Tibial artery (tissue), 1 donor: ENCODE measurements around a stretch of chr3.

DNA sequence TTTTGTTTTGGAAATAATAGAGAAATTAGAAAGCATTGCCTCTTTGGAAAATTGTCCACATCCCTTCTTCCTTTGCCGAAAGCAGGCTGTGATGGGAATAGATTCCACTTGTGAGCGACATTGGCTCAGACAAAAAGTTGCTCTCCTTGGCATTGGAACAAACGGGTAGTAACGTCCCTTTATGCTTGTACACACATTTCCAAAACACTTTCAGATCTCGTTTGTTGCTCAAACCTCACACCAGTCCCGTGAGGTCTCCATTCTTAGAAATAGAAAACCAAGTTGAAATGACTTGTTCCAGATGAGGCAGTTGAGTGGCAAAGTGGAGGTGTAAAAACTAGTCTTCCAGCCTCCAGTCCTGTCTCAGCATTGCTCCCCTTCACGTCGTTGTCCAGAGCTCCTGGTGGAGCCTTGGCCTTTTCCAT lies 134.2 kb downstream of the LPP start:
- PRO-cap: no peak

- PRO-cap: no peak
Measured at GRCh38 chr3:188294642-188295652, 141.0 kb downstream of the LPP start.

DNA sequence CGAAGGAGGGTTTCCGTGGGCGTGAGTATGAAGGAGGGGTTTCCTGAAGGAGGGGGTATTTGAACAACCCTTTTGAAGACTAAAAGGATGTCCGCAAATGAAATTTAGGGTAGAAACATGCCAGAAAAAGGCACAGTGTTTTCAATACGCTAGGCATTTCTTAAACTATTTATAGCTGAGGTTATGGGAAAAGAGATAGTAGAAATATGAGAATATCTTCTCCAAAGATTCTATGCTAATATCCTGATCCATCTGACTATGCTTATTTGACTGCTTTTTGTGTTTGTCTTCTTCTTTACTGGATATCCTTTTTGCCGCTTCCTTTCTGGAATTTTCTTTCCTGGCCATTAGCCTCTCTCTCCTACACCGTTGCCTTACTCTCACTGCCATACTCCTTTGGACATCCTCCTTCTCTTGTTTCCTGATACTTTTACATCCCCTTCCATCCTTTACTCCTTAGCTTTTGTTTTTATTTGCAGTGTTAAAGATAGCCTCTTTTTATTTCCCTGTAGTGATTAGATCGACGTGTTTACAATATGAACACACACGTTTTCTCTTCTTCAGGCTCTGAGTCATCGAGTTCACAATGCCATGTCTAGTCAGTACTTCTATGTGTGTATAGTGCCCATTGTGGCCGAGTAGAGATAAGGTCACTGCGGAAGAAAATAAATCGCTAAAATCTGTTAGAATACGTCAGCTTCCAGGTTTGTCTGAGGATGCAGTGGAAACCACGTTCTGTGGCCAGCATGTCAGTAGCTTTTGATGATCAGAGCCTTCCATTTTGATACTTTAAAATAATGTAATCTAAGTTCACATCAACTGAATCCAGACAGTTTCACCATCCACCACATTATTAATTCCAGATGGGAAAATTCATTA lies 208.4 kb downstream of the LPP start:
- PRO-cap: no peak

DNA sequence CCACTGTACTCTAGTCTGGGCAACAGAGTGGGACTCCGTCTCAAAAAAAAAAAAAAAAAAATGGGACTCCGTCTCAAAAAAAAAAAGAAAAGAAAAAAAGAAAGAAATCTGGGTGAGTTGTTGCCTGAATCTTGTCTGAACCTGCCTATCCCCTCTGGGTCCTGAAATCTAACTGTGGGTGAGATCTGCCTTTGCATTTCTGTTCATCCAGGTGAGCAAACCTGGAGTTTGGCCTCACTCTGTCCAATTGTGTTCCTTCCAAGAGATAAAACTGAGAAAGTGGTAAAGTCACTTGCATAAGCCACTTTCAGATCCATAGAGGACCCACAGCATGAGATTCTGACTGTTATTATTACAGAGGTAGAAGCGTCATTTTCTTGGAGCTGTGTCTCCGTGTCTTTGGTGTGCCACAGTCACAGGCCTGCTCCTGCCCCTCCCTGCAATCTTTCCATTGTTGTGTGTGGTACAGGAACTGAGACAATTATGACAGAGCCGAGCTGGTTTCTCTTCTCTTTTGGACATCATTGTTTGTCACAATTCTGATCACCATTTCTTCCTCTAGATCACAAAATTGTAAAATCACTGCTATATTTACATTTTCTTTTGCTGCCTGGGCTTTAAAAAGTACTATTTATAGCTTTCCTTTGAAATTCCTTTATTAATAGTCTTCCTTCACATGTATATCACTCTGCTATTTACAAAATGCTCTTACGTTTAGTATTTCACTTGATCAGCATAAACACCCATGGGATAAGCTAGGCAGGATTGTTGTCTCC lies 236.0 kb downstream of the LPP start:
- PRO-cap: no peak

- PRO-cap: no peak
Measured at GRCh38 chr3:188484519-188484806, 330.5 kb downstream of the LPP start.

DNA sequence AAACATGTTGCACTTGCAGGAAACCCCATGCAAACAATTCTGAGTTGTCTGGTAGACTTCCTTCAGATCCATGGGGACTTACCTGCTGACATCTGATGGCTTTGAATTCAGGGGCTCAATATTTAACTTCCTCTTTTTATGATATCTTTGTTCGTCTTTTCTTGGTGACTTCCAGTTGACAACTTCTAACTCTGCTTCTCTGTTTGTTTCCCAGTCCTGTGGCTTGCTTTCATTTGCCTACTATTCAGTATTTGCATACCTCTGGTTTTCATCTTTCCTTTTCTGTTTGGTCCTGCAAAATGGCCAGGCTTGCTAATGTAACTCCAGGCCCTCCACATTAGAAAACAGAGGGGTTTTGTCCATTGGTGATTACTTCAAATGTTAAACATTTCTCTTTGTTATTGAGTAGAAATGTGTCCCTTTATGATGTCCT lies 335.7 kb downstream of the LPP start:
- PRO-cap: no peak

- PRO-cap: no peak
Measured at GRCh38 chr3:188568750-188569220, 414.8 kb downstream of the LPP start.

- PRO-cap: no peak
Measured at GRCh38 chr3:188734359-188734932, 437.3 kb upstream of the TPRG1 start.

DNA sequence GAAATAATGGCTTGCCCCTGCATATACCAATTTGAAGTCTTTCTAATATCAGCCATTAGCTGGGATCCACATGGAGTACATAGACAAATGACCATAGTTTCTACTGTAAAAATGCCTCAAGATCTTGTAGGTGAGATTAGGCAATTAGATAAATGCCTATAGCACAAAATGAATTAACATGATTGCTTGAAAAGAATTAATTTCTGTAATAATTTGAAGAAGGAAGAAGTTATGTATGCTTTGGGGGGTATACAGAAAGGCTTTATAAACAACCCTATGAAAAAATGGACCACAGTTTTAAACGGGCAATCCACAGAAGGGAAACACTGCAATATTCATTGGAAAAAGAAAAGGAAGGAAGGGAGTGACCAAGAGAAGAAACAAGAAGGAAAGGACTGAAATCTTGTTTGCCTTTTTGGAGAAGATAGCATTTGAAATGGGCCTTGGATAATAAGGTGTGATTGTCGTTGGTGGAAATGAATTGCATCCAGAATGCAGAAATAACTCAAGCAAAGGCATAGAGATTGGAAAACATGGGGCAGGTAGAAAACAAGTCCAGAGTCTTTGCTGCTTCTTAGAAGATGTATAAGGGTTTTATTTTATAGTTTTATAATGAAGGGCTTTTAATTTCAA lies 432.7 kb upstream of the TPRG1 start:
- PRO-cap: no peak

GRCh38 chr3:188874714-188875514 lies 296.9 kb upstream of the TPRG1 start:
- PRO-cap: no peak

- PRO-cap: no peak
Measured at GRCh38 chr3:188916967-188917598, 254.7 kb upstream of the TPRG1 start.

DNA sequence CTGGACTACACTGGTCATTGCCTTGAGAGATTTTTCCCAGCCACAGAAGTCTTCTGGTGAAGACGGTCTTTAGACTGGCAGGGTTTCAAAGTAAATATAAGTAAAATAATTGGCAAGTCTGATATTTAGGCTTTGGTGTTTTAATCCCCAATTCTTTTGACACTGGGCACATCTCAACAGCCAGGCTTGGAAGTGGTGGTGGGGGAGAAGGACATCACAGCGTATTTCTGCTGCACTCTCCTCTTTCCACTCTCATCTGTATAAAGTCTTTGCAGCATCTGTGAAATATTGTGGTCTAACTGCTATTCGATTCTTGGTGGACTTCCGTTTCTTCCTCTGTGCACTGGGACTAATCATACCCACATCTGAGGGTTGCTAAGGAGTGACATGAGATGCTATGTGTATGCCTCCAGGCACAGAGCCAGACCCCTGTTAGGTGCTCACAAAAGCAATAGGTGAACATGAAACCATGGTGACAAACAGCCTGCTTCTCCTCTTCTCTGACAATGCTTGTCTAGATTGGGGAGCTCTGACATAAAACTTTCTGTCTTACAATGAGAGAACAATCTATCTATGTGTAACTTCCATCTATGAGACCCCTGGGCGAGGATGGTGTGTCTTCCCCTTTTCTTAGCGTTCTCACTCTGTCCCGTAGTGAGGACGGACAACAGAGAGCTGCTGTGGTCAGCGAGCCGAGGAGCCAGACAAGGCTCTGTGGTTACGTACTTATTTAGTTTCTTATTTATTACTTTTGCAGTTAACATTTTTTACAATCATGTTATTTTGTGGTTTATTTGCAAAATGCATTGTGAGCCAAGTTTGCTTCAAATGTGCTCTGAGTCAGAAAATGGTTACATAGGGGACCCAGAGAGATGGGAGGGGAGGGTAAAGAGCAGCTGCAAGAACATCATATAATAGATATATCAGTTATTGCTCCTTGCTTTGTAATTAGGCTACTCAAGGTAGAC lies 196.8 kb upstream of the TPRG1 start:
- PRO-cap: no peak

DNA sequence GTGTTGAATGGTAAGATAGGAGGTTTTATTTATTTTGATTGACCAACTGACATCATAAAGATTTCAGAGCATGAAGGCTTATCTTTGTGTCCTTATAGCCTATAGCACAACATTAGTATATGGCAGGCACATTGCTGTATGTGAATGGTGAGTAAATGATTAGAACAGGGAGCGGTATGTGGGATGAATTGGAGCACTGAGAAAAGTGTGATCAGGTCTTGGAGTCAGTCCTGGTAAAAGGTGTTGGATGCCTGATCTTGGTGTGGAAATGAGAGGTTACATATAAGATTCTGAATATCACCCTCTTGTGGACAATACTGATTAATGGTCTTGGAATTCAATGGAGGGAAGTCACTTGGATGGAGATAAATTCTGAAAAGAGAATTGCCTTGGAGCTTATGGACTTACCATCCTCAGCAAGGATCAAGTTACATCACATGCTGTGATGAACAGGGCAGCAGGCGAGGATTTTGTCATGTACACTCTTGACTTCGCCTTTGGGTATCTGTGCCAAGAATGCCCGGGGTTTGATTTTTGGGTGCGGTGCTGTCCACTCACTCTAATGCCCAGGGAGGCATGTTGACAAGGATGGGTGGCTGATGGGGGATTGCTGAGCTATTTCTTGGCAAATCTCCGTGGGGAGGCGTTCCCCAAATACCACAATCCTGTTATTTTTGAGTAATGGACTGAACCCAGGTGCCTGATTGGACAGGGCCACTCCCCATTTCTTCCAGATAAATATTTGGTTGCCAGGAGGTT lies 96.1 kb downstream of the TPRG1 start:
- PRO-cap: no peak

GRCh38 chr3:189304352-189305416 lies 132.9 kb downstream of the TPRG1 start:
- PRO-cap: no peak

DNA sequence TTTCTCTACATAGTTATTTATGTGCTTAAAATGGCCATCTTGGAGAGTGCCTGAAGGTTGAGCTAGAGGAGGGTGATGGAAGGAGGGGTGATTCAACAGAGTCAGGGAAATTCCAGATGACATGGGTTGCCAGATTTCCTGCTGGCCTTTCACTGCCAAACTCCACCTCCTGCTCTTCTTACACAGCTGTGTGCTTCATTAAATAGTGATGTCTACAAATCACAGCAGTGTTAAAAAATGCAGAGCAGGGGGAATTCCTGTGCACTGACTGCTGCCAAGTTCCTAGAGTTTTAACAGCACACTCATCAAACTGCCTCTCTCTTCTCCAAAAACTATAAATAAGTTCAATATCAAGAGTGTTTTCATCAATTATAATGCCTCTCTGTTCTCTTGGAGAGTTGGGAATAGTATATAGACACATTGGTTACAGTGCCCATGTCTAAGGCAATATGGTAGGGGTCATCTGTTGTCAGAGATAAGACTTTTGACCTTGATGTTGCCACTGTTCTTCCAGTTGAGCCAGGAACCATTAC lies 79.5 kb downstream of the TP63 start:
- PRO-cap: no peak

DNA sequence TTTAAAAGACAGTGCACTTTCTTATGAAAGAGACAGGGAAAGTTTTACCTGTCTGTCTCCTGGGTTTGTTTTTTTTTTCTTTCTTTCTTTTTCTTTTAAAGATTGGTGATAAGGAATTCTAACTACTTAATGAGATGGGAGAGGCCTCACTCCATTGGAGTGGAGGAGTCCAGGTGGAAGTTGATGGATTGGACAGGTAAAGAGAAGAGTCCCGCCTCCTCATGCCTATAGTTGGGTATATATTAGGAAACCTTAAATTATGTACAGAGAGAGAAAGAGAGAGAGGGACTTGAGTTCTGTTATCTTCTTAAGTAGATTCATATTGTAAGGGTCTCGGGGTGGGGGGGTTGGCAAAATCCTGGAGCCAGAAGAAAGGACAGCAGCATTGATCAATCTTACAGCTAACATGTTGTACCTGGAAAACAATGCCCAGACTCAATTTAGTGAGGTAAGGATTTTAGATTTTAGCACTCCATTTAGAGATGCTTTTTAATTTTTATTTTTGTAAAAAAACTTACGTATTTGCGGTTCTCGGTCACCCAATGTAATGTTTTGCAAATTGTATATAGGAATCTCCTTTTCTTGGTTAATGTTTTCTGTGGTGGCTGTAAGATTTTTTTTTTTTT lies 158.3 kb downstream of the TP63 start:
- PRO-cap: no peak

DNA sequence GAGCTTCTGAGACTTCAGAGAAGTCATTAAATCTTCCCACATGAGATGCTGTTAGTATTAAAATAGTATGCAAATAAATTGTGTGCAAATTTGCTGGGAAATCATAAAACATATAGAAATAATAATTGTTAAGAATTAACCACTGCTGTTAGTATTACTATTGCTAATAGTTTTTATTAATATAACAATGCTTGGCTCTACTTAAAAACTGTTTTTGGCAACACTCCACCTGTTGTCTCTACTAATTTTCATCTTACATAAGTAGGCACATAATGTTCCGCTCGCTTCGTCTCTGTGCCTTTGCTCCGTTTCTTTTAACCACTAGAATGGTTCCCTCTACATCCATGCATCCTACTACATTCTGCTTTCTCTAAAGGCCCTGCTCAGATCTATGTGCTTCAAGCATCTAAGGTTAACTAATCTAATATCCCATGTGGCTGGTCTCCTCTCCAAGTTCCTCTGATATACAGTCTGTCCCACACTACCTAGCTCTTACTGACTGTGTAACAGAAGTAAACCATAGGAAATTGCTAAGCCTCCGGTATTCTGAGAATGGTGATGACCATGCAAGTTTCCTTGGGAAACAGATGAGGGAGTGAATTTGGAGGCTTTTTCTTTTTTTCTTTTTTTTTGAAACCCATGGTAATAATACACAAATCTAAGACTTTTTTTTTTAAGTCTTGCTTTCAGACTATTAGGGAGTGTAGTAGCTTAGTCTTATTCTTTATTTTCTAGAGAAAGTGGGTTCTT lies 138.3 kb downstream of the P3H2 start:
- PRO-cap: no peak

GRCh38 chr3:190076819-190077784 lies 43.6 kb downstream of the P3H2 start:
- PRO-cap: no peak

- PRO-cap: no peak
Measured at GRCh38 chr3:190318671-190319213, 3.5 kb downstream of the CLDN1 start.

DNA sequence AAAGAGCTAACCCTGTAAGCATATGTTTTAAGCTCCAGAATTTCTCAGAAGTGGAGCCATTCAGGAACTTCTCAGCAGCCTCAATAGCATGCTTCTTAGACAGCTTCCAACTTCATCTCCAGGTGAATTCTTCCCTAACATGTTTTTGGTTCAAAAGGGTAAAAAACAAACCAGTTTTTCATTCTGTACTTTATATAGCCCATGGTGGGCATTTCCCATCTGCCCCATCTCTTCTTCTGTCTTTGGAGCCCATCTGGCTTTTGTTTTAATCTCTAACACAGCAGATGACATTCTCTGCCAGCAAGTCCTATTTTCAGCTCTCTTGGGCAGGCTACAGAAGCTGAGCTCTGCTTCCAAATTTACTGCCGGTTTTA lies 26.8 kb upstream of the IL1RAP start:
- PRO-cap: no peak